HL-60 (cell line): Measurements from ENCODE around the gene SLAIN1.

DNA sequence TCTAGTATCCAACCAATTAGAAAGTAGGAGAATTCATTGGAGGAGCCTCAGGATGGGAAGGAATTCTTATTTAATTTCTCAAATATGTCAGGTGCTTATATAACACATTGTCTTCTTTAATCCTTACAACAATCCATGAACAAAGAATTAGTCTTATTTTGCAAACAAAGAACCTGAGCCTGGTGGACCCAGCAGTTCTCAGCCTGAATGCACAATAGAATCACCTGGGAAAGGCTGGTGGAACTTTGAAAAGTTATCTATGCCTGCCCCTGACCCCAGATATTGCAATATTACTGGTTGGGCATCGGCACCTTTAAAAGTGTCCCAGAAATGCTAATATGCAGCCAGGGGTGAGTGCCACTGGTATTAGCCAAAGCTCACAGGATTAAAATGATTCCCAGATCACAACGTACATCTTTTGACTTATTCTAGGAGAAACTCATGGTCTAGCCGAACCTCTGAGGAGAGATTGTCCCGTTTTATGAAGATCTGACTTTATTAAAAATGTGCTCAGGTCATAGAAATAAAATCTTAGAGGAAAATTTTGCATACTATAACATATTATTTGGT, 268.8 kb downstream of the KLF5 start:
- RRBS, result no CpG with 5 or more reads among the region's 4 CpGs

DNA sequence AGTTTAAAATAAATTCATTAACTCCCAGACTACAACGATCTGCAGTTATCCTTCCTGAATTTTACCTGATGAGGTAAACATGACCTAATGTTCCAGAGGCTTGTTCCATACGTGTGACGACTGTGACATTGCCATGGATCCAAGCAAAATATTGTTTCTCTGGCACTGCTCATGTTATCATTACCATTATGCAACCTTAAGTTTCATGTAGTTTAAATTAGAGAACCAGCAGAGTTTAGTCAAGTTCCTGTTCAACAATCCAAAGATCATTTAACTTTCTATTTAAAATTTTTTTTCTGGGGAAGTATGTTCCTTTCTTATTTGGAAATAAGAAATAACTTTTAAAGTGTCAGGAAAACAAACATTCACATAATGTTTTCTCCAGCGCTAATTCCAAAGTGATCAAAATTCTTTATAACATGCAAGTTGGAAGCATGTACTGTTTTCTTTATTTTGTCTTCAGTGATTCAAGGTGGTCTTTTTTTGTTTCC, 279.7 kb downstream of the KLF5 start:
- RRBS, result no CpG with 5 or more reads among the region's 4 CpGs

GRCh38 chr13:74048090-74048475, 989.3 kb downstream of the KLF5 start:
- RRBS, result no CpG with 5 or more reads among the region's 3 CpGs

DNA sequence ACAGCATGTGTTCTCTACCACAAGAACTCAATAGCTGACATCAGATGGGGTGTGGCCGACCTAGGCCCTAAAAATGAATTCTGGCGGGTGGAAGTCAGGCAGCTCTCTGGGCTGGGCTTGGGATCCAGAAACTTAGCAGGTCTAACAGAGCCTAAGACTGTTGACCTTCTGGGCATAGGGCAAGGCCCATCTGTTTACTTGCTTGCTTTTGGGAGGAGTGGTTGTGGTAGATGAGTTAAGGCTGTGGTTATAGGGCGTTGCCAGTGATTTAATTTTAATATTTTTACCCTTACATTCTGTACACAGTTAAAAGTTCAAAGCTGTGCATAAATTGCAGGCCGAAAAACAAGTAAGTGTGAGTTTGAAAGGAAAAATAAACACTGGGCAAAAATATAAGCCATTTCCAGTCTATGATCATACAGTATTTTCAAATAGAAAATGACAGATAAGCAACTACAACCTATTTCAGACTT, 1071.1 kb downstream of the KLF5 start:
- RRBS, result no CpG with 5 or more reads among the region's 4 CpGs

DNA sequence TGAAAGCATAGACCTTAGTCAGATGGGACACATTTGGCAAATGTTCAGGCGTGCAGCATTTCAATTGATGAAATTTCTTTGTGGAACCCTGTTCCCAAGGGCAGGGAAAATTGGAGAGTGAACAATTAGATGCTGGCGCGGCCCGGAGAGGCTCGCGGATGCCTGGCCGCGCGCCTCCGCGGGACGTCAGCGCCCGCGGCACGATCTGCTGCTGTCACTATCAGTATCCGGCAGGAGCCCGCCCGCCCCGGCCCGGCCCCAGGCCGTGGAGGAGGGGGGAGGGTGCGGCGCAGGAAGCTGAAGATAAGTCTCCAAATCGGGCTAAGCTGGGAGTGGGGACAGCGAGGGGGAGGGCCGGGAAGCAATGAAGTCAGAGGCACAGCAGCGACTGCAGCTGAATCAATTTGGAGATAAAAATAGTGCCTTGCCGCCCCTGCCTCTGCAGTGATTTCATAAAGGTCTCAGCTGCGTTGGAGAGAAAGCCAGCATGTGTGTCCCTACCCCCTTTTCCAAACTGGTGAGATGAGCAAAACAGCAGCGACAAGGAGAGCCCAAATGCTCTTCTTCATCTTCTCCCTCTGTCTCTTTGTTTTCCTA, 906.2 kb downstream of the TBC1D4 start:
- RRBS, result 42% methylated on average over 14 of the region's 31 CpGs

GRCh38 chr13:75219748-75220115, 262.2 kb downstream of the TBC1D4 start:
- RRBS, result 4% methylated on average over 10 of the region's 21 CpGs

DNA sequence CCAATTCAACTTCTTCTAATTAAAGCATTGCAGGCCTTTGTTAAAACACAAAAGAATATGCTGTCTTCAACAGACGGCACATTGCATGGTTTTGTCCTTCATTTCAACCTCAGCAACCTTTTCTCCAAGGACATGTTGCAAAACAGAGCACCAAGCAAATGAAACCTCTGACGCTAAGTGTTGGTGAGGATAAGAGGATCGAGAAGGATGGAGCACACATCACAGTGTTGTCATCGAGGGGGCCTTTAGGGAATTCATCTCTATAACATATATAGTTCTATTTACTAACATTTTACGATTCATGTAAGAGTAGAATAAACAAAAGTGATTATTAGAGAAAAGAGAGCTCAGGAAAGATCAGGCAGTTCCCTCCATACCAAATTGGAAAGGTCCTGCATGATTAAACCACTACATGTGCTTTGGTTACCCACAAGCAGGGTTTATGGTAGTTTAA, 75.6 kb downstream of the TBC1D4 start:
- RRBS, result no CpG with 5 or more reads among the region's 5 CpGs

DNA sequence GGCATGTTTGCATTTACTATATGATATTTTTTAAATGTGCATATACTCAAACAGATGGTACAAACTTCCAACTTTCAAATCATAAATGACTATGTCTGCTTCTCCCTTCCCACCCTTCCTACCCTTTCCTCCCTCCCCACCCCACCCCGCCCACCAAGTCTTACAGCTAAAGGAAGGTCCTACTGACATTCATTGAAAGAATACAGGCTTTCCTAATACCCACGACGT, 2.3 kb downstream of the KCTD12 start:
- RRBS, result no CpG with 5 or more reads among the region's 3 CpGs

DNA sequence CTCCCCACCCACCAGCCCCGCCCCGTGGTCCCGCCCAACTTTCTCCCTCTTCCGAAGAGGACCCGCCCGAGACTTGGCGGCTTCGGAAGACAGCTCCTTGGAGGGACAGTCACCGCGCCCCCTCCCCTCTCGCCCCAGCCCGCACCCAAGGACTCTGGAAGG, 291 bp upstream of the KCTD12 start:
- RRBS, result no CpG with 5 or more reads among the region's 12 CpGs

- RRBS, result no CpG with 5 or more reads among the region's 4 CpGs
These were observed 116.3 kb upstream of the FBXL3 start for GRCh38 chr13:77143193-77143823.

DNA sequence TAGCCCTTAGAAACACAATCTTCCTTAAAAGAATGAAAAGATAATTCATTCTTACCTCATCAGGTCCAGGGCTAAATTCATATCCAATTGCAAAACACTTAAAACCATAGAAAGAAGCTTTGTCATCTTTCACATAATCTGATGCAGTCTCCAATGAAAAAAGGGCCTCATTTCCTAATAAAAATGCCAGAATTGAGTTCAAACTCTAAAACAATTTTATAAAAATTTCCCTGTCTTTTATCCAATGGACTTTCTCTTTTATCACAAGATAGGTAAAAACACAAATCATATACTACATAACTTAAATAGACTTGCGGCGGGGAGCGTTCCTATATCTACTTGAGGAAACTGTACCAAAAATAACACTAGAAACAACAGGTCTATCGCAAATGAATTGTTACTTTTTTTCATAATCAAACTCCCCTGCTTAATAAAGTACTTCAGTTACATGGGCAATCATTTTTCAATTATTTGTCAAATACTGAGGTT, 138.3 kb upstream of the FBXL3 start:
- RRBS, result no CpG with 5 or more reads among the region's 4 CpGs

GRCh38 chr13:77185702-77186474, 141.0 kb downstream of the MYCBP2 start:
- RRBS, result no CpG with 5 or more reads among the region's 3 CpGs

- RRBS, result no CpG with 5 or more reads among the region's 1 CpG
These were observed 83.2 kb downstream of the MYCBP2 start for GRCh38 chr13:77243804-77244065.

- RRBS, result no CpG with 5 or more reads among the region's 5 CpGs
These were observed 10.5 kb downstream of the MYCBP2 start for GRCh38 chr13:77316271-77317002.

DNA sequence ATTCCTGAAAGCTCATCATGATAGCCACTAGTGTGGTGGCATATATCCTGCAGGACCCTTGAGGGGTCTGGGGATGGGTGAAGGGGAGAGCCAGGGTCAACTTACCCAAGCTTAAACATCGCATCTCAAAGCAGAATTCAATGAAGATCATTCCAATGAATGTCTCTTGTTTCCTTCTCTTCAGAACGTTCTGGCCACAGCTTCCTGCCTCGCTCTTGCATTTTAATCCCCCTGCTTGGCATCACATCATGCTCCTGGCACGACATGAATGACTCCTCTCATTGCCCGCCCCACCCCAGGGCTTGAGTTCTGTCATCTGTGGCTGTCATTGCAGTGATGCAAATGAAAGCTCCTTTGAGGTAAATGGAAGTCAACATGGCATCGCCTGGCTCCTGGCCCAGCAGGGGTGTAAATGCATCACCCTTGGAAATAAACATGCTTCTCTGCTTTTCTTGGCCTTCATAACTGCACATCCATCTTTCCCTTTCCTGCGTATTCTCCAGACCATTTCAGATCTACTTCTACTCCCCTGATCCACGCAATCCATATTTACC, 48.6 kb downstream of the SCEL start:
- RRBS, result no CpG with 5 or more reads among the region's 8 CpGs

- RRBS, result 1% methylated on average over 13 of the region's 44 CpGs
These were observed at the start of gene SLAIN1 for GRCh38 chr13:77697025-77697776. SLAIN1 (plus strand) TSS chr13:77697687.

DNA sequence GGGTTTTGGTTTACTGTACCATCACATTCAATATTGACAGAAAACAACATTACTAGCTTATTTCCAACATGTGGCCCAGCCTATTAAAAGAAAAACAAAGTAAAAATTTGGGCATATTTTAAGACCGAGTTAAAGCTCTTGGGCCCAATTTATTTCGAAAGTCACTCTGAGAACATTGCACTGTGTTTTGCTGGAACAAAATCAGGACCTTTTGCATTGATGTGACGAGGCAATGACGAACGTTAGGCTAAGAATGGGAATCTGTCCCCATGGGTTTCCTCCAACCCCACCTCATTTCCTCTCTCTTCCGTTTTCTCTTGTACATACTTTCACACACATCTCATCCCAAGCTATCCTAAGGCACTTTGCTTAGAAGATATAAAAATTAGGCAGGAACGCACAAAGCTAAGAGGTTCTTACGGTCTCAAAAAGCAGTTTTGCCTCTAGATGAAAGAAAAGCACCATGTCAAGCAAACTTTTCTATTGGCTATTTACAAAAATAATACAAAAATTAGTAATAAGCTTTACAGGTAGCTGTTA, 22.1 kb downstream of the EDNRB start:
- RRBS, result no CpG with 5 or more reads among the region's 8 CpGs

DNA sequence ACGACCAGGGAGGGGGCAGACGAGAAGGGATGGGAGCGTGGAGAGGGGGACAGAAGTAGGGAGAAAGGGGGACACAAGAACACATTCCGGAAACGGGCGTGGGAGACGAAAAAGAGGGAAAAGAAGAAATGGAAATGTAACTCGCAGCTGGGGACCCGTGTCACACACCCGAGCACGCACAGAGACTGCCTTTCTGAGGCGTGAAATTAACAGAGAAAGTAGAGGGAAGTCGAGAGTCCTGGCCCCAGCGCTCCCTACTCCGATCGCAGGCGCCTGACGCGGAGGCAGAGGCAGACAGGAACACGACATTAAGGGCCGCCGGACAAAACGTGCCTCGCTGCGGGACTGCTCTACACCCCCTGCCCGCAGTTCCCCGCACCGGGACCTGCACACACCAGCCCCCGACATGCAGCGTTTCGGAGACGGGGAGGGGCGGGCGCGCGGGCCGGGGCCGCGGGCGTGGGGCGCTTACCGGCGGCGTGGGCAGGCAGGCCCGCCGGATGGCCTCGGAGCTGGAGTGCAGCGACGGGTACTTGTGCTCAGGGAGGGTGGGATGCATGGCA, 539 bp downstream of the POU4F1 start:
- RRBS, result 3% methylated on average over 16 of the region's 49 CpGs

GRCh38 chr13:78657994-78658969, 673 bp downstream of the OBI1 start:
- RRBS, result 4% methylated on average over 8 of the region's 39 CpGs